Measurements from ENCODE around the genes CBLIF, MS4A15, PGA5 and VWCE.

GRCh38 chr11:59845427-59845761, at the start of gene CBLIF:
TSS of gene CBLIF (minus strand) at chr11:59845499.
- PRO-cap = no peak

DNA sequence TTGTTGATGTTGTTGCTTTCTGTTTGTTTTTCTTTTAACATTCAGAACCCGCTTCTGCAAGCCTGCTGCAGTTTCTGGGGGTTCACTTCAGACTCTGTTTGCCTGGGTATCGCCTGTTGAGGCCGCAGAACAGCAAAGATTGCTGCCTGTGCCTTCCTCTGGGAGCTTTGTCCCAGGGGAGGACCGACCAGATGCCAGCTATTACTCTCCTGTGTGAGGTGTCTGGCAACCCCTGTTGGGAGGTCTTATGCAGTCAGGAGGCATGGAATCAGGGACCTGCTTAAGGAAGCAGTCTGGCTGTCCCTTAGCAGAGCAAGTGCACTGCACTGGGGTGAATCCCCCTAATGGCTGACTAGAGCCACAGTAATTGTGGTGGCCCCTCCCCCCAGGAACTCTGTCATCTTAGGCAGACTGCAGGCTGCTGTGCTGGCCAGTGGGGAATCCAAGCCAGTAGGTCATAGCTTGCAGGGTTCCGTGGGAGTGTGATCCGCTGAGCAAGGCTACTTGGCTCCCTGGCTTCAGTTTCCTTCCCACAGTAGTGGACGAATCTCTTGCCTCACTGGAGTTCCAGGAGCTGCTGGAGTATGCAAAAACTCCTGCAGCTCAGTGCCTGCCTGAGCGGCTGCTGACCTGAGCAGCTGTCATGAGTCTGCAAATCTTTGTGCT, 13.0 kb downstream of the OOSP3 start:
- PRO-cap = no peak

- PRO-cap = no peak
These were observed 1.6 kb upstream of the MS4A6A start for GRCh38 chr11:60184273-60184997.

- PRO-cap = no peak
These were observed 13.1 kb upstream of the MS4A6A start for GRCh38 chr11:60195836-60196520.

- PRO-cap = no peak
These were observed 20.5 kb downstream of the MS4A4E start for GRCh38 chr11:60222418-60222836.

DNA sequence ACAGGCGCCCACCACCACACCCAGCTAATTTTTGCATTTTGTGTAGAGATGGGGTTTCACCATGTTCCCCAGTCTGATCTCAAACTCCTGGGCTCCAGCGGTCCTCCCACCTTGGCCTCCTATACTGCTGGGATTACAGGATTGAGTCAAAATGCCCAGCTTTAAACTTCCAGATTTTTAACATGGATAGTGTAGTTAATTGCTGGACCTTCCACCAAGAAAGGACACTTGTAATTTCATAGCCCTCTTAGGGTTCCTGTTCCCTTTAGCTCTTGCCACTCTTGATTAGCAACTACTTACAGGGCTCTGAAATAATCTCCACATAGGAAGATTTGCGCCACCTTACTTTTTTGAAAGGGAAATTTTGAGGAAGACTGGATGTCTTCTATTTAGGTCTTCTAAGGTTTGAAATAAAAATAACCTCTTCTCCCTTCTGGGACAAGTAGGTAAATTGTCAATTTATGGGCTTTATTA, 2.8 kb downstream of the MS4A4A start:
- PRO-cap = no peak

DNA sequence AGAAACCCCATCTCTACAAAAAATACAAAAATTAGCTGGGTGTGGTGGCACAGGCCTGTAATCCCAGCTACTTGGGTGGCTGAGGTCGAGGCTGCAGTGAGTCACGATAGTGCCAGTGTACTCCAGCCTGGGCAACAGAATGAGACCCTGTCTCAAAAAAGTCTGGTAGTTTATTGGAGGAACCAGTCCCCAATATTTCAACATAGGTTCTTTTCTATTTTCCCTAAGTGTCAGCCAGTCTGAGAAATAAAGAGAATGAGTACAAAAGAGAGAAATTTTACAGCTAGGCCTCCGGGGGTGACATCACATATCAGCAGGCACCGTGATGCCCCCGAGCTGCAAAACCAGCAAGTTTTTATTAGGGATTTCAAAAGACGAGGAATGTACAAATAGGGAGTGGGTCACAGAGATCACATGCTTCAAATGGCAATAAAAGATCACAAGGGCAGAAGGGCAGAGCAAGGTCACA, 4.9 kb downstream of the MS4A4A start:
- PRO-cap = no peak

DNA sequence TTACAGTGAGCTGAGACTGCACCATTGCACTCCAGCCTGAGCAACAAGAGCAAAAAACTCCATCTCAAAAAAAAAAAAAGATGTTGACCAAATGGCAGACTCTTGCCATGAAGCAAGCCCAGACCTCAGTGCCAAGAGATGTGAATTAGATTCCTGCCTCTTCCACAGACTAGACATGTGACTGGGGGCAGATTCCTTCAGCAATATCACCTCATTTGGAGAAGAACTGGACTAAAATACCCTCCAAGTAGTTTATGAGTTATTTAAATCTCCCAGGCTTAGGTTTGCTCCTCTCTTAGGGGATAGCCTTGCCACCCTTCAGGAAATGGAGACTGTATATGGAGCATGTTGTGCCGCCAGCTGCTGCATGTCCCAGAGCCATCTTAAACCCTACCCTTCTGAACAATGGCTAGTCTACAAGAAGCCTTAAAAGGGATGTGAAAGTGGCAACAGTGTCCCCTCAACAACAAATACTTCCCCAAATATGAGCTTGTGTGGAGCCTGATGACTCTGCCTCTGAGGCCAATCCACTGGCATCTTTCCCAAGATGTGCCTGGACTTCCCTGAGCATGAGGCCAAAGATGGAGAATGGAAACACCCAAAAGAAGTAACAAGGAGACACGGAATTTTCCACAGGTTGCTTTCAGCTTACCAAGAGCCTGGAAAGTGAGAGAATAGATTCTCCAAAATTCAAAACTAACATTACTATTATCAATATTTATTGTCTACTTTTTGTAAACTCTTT, 712 bp upstream of the MS4A7 start:
- PRO-cap = no peak

DNA sequence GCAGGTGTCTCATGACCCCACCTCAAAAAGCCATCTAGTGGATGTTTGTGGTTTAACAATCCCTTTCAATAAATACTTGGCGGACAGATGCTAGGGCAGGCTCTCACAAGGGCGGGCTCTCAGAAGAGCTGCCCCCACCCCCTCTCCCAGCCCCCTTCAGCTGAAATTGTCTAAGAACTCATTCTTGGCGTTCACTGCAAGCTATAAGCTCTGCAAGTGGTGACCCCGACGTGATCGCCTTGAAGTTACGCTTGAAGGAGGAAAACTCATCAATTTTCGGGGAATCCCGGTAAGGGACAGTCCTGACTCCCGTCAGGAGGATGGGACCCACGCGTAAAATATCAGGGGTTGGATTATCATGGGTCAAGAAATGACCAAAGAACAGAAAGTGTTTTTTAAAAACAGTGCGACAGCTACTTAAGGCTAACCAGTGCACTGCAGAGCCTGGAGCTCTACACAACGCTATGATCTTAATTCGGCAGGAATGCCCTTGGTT, at the start of gene MS4A15:
Gene MS4A15, plus strand, starts transcription at position 98 of the 496 bp plus-strand sequence.
- PRO-cap = no peak

GRCh38 chr11:60861020-60861425, 5.3 kb upstream of the PTGDR2 start:
- PRO-cap = no peak

DNA sequence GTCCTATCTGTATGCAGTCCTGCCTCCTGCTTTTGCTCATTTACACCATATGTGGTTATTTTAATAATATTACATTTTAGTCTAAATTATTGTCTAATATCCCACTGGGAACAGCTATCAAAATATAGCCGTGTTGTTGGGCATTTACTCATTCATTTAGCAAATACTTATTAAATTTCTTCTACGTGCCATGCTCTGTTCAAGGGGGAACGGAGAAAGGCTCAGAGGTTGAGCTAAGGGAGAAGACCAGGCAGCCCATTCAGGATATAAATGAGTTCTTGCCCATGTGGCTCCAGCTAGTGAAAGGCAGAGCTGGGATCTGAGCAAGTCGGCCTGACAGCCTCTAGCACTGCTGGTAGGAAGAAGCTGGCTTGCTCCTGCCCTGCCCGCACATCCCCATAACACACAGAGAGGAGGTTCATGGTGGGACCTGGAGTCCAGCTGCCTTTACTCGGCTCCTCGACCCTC, 2.1 kb downstream of the SLC15A3 start:
- PRO-cap = no peak

DNA sequence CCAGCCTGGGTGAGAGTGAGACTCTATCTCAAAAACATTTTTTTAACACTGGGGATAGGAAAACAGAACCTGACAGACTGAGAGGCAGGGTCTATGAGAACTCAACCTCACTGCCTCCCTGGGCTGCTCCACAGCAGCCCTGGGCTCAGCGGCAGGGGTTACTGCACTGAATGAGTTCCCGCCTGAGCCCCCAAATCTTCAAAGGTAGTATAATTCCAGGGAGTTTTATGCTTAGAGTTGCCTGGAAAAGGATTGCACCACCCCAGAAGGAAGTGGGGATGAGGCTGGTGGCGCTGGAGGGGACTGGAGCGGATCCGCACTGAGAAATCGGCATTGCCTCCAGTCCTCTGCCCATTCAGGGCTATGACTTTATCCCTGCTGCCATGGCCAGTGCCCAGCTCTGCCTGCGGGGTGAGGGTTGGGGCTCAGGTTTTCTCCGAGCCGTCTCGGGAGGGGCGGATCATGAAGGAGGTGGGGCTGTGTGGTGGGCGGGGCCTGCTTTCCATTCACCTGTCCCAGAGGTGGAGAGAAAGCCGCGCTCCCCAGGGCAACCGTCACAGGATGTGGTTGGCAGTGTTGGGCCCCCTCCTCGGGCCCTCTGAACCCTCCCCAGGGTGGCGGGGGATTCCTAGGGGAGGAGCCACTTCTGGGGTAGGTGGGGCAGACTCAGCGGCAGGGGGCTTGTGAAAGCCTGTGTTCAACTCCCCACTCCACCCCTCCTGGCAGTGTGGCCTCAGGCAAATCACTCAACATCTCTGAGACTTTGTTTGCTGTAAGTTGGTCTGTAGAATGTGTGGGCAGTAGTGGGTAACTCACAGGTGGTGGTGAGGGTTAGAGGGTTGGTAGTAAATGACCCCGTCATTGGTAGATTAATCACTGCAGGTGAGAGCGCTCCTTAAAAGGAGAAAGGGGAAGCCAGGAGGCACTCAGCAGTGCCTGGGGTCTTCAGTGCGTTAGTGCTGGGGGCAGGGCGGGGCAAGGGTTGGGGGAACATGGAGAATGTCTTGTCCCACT, 50.1 kb downstream of the CD6 start:
- PRO-cap = no peak

DNA sequence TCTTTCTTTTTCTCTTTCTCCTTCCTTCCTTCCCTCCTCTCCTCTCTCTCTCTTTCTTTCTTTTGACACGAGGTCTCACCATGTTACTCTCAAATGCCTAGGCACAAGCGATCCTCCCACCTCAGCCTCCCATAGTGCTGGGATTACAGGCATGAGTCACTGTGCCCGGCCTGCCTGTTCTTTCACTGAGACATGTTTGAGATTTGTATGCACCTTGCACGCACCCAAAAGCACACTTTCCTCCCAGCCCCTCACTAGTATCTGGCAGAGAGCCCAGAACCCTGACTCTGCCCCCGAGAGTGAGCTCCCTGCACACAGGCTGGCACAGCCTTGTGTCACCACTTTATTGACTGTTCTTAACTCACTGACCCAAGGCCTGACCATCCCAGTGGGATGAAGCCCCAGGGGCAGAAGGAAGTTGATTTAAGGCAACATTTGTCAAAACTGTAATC, 56.9 kb downstream of the CD6 start:
- PRO-cap = no peak

GRCh38 chr11:61075754-61076243, 26.5 kb upstream of the CD5 start:
- PRO-cap = no peak

GRCh38 chr11:61102650-61103611, 642 bp downstream of the CD5 start:
- PRO-cap = no peak

- PRO-cap = no peak
These were observed 9.4 kb downstream of the CD5 start for GRCh38 chr11:61111640-61112093.

DNA sequence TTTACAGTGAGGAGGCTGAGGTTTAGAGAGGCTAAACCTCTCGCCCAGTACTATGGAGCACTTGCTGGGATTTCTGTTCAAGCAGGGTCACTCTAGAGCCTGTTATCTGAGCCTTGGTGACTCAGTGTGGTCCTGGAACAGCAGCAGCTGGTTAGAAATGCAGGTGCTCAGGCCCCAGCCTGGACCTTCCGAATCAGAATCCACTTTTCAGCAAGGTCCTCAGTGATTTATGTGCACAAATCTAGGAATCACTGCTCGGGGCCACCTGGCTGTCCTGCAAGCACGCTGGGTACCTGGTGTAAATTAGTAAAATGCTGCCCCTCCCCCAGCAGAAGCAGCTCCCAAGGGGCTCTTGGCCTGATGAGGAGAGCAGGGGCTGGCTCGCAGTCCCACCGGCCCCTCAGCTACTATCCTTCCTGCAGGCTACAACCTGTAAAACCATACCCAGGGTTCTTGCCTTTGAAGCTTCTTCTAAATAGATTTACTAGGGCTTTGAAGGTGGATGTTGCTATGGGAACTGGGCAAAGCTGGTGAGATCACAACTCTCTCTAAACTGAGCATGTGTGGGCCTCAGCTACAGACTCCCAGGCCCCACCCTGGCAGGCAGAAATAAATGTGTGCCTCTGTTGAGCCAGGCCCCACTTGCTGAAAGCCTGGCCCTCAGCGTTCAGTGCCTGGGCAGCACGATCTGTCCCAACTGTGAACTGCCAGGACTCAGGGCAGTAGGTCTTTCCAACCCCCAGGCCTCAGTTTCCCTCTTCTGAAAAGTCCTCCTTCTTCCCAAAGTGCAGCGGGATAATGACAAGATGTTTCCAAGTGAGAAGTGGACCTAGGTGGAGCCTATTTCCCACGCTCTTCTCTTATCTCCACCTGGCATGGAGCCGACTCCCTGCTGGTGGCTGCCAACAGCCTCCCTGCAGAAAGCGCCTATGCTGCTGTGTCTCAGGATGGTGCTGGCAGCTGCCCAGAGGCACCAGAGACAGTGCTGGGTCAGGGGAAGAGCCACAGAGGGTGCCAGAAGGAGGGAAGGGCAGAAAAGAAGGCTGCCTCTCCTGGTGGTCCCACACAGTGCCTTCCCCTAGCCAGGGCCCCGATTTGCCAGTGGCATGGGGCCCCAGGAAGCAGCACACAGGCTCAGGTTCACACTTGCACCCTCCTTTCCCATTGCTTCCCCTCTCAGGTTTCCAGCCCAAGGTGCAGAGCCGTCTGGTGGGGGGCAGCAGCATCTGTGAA, 18.6 kb downstream of the CD5 start:
- PRO-cap = no peak

DNA sequence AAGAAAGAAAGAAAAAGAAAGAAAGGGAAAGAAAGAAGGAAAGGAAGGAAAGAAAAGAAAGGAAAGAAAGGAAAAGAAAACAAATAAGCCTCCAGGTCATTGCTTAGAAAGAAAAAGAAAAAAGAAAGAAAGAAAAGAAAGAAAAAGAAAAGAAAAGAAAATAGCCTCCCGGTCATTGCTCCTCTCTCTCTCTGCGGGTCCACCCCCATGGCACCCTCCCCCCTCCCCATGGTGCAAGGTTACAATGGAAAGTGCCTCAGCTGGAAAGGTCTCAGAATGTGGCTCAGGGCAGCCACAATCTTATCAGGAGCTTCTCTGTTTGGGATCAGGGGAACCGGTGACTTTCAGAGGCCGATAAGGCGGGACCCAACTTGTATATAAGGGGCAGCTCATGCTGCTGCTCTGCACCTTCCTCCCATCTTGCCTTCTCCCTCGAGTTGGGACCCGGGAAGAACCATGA, at the start of gene PGA5:
Gene PGA5, plus strand, starts transcription at position 405 of the 460 bp plus-strand sequence.
- PRO-cap = no peak

DNA sequence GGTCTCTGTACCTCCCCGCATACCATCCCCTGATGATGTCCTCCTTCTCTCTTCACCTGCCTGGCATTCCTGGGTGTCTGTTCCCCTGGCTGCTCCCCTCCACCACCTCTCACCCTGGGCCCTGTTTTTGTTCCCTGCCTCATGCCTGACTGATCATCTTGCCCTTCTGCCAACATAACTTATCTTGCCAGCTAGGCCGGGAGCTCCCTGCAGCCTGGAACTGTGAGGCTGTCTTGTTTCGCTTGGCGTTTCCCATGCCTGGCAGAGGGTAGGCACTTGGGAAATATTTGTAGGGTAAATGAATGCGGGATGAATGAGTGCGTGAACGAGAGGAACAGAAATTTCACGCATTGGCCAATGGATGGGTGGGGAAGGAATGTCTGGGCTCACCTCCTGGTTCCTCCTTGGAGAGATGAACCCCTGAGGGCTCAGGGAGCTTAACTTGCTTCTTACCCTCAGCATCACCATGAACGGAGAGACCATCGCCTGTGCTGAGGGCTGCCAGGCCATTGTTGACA, 8.3 kb downstream of the PGA5 start:
- PRO-cap = no peak

DNA sequence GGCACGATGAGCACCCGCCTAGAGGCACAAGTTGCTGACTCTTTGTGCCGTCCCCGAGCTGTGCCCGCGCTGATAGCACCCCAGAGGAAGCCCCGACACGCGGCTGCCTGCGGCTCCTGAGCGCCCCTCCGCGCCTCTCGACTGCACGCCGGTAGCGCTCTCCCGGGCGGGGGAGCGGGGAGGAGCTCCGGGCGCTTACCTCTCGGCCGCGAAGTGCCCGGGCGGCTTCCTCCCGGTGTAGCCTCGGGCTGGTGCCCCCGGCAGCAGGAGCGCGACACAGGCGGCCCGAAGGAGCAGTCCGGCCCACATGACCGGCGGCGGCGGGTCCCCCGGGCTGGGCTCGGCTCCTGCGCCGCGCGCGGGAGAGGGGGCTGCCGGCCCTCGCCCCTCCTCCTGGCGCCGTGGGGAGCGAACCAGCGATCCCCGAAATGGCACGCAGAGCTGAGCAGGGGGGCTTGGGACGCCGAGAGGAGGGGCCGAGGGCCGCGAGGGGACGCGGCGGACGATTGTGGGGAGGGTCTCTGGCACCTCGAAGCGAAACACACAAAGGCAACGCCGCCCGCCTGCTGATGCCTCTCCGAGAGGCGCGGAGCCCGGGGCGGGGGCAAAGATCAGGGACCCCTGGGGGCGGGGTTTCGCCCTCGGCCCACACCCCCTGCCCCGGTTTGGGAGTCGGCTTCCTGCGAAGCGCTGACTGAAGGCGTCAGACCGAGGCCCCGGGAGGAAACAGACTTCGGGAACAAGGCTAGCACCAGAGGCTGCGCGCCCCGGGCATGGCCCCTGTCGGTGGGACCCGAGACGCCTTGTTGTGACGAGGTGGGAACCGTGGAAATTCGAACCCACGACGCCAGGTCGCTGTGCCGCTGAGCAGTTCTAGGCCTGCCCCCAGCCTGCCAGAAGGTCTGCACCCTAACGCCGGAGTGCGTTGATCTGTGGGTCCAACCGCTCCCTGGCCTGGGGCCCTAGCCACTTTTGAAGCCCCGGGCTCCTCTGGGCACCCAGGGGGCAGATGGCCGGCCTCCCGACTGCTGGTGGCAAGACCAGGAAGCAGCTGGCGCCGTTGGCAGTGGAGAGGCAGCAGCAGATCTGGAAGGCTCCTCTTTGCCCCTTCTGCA, at the start of gene VWCE:
Gene VWCE, minus strand, starts transcription at position 588 of the 1,115 bp plus-strand sequence.
- PRO-cap = bidirectional peak, plus-strand start at position 154 of the sequence, minus-strand start at position 62 of the sequence

All from SUDHL5 (cell line).